ENCODE measurements around a stretch of chr6.

DNA sequence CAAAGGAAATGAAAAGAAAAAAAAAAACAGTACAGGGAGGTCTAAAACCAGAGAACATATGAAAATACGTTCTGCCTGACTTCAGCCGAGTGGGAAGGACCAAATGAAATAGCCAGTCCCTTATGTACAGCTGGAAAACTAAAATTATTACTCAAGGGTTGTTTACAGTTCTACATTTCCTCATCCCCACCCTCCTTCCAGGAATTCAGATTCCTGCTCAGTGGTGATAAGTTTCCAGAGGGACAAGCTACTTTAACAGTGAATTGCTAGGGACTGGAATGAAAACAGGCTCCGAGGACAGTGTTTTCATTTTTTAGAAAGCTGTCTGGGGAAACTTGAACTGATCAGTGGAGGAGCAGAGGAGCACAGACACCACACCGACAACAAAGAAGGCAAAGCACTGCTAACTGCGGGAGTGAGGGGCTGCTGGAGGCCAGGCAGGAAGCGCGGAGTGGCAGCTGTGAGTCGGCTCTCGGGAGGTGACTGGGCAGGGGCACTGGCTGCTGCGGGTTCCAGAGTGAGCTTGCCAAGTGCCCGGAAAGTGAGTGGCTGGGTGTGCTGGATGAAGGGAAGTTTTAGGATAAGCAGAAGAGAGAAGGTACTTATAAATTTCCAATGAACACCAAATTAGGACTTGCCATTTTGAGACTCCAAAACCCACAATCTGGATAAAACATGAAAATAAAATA, 322.3 kb downstream of the ESR1 start:
- RRBS: no CpG with 5 or more reads among the region's 11 CpGs

- RRBS: no CpG with 5 or more reads among the region's 15 CpGs
Measured at GRCh38 chr6:152167456-152168751, 360.4 kb downstream of the ESR1 start.

- RRBS: no CpG with 5 or more reads among the region's 15 CpGs
Measured at GRCh38 chr6:152170707-152171876, 363.6 kb downstream of the ESR1 start.

- RRBS: no CpG with 5 or more reads among the region's 8 CpGs
Measured at GRCh38 chr6:152268045-152268517, 369.1 kb downstream of the SYNE1 start.

- RRBS: no CpG with 5 or more reads among the region's 13 CpGs
Measured at GRCh38 chr6:152277684-152278470, 359.3 kb downstream of the SYNE1 start.

DNA sequence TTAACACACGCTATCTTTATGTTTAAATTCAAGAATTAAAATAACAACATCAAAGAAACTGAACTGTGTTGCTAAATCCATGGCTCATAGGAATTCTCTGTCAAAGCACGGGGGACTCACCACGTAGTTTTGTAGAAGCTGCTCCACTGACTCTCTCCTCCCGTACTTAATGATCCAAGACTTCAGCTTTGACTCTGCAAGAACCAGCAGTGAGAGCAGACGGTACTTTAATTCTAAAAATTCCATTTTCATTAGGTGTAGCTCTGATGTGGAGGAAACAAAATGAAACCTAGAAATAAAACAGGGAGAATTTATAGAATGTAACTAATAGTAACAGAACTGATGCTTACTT, 165.7 kb downstream of the SYNE1 start:
- RRBS: no CpG with 5 or more reads among the region's 5 CpGs

- RRBS: no CpG with 5 or more reads among the region's 4 CpGs
Measured at GRCh38 chr6:152700445-152700762, 2.7 kb downstream of the MYCT1 start.

DNA sequence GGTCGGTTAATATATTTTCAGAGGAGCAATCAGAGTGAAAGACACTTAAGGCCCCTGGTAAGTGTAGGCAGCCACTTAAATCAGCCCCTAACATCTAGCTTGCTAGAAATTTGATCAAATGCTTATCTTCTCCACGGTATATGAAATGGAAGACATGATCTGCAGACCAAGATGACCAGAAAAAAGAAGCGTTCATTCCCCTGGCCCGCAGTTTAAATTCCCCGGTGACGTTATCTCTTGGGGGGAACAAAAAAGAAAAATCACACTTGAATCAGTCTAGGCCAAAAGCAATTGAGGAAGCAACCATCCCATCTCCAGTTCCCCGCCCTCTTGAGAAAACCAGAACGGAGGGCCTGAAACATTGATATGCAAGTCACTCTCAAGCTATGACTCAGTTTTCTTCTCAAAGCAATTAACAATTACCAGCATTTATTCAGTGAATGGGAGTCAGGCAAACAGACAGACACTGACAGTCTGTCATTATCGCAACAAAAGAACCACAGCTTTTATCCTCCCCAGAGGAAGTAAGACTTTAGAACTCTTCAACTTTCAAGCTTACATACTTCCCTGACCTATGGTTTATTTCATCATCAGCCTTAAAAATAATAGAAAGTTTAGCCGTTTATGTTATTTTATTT, 100.8 kb downstream of the OPRM1 start:
- RRBS: no CpG with 5 or more reads among the region's 10 CpGs

DNA sequence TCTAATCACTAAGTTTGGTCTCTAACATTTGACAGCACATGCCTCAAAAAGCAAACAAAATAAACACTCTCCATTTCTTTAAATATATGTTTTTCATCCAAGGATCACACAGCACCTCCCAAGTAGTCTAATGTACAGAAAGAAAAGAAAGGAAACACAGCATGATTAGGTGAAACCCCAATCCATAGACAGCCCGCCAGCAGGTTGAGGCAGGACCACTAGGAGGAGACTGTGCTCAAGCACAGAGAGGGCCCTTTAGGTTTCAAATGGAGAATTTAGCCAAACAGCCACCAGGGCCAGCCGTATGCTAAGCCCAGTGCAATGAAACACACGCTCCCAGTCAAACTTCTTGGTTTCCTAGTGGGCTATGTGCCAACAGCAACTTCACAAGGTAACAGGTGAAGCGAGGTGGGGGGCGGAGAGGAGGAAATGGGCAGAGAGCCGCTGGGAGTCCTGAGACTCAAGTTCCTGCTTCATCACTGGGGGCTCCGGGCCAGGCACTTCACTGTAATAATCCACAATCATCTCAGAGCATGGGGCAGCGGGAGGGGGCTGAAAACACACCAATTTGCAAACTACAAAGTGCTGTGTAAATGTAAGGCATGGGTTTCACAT, 117.1 kb downstream of the OPRM1 start:
- RRBS: no CpG with 5 or more reads among the region's 8 CpGs

DNA sequence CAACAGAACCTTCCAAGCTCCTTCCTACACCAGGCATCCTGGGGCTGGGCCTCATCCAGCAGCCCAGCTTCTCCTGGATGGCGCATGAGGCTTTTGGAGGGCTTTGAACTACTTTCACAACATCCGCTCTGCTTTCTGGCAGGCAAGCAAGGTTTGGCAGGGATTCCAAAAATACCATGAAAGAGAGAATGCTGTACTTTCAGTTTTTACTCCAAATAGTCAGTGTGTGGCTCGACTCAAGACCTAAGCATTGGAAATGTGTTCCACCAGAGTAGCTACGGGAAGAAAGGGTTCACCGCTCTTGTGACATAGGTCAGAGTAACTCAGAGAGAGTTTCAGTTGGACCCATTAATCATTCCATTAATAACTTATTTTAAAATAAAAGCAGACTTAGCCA, 125.4 kb downstream of the OPRM1 start:
- RRBS: no CpG with 5 or more reads among the region's 5 CpGs

GRCh38 chr6:154245331-154246291, 111.0 kb downstream of the IPCEF1 start:
- RRBS: no CpG with 5 or more reads among the region's 13 CpGs

GRCh38 chr6:154246411-154247356, 109.9 kb downstream of the IPCEF1 start:
- RRBS: no CpG with 5 or more reads among the region's 17 CpGs

DNA sequence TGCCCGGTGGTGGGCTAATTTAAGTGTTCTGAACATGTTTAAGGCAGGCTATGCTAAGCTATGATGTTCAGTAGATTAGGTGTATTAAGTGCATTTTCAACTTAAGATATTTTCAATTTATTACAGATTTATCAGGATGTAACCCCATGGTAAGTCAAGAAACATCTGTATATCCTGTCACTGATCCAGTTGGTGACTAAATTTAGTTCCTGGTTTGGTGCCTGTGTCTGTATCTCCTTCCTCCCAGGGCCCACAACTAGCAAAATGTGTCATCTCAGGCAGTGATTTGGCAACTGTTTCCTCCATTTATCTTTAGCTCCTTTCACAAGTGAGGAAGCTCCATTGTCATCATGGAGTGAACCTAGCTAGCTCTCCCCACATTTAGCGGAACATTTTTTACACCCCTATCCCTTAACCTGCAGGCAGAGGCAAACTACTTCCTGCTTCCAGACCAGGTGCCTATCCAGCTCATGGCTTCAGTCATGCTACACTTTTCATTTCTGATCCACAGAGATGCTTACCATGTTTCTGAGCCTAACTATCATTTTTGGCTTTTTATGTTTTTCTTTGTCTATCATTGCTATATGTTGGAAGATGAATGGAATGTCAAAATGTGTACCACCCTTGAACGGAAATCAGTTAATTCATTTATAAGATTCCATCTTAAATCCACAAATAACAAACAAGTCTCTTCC, 99.5 kb downstream of the IPCEF1 start:
- RRBS: no CpG with 5 or more reads among the region's 3 CpGs

GRCh38 chr6:154477697-154479152, 32.3 kb downstream of the CNKSR3 start:
- RRBS: no CpG with 5 or more reads among the region's 18 CpGs

GRCh38 chr6:154482834-154483569, 27.5 kb downstream of the CNKSR3 start:
- RRBS: no CpG with 5 or more reads among the region's 10 CpGs

DNA sequence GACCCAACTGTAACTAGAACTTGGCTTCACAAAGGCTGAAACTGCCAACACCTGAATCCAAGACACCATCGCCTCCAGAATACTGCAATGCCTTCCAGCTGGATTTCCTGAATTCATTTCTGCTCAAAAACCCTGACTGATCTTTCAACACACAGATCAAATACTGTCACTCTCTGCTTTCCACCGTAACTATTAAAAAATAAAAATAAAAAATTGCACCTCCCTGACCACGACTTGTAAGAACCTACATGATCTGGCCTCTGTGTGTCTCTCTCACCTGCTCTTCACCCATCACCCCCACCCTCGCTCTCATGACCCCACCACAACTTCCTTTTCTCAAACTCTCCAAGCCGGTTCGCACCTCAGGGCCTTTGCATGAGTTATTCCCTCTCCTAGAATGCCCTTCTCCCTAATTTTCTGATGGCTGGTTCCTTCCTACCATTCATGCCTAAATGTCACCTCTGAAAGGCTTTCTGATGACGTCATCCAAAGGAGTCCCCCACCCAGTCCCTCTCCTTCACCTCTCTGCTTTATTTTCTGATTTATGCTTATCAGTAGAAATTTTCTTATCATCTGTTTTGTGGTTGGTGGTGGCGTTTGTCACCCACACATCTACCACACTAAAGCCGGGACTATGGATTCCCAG, 9.2 kb downstream of the CNKSR3 start:
- RRBS: no CpG with 5 or more reads among the region's 9 CpGs

GRCh38 chr6:154526852-154527497, 16.5 kb upstream of the CNKSR3 start:
- RRBS: no CpG with 5 or more reads among the region's 2 CpGs

GRCh38 chr6:154566943-154567528, 56.6 kb upstream of the CNKSR3 start:
- RRBS: no CpG with 5 or more reads among the region's 4 CpGs

DNA sequence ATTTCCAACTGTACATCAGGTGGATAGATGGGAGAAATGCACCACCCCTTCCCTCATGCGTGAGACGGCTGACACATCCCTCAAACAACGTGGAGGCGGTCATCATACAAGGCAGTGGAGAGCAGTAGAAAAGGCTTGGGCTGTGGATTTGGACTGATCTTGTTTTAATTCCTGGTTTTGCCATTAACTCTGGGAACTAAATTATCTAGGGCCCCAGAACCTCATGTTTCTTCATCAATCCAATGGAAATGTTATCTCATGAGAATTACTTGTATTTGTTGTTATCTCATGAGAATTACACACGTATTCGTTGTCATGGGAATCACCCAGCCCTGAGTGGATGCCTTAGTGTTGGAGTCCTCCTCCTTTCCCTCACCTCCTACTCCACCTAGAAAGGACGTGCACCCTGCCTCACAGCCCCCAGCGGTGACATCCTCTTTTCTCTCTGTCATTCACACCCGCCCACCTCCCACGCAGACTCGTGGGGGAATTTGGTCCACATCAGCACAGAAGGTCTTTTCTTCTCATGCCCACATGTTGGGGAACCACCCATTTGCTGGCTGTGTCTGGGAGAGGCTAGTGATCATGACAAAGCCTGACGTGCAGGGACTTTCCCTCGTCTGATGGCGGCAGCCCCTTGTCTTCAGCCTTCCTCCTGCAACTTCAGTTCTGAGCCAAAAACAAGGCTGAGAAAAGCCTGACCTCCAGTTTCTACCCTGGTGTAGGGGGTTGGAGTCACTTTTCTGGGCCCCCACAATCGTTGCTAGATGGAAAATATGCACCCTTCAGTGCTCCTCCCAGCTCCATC, 95.9 kb upstream of the CNKSR3 start:
- RRBS: no CpG with 5 or more reads among the region's 15 CpGs

GRCh38 chr6:154684035-154684518, 49.1 kb upstream of the SCAF8 start:
- RRBS: no CpG with 5 or more reads among the region's 3 CpGs